Ileum (tissue), 1 donor: ENCODE data around the genes FRAT2, SFRP5 and CRTAC1.

DNA sequence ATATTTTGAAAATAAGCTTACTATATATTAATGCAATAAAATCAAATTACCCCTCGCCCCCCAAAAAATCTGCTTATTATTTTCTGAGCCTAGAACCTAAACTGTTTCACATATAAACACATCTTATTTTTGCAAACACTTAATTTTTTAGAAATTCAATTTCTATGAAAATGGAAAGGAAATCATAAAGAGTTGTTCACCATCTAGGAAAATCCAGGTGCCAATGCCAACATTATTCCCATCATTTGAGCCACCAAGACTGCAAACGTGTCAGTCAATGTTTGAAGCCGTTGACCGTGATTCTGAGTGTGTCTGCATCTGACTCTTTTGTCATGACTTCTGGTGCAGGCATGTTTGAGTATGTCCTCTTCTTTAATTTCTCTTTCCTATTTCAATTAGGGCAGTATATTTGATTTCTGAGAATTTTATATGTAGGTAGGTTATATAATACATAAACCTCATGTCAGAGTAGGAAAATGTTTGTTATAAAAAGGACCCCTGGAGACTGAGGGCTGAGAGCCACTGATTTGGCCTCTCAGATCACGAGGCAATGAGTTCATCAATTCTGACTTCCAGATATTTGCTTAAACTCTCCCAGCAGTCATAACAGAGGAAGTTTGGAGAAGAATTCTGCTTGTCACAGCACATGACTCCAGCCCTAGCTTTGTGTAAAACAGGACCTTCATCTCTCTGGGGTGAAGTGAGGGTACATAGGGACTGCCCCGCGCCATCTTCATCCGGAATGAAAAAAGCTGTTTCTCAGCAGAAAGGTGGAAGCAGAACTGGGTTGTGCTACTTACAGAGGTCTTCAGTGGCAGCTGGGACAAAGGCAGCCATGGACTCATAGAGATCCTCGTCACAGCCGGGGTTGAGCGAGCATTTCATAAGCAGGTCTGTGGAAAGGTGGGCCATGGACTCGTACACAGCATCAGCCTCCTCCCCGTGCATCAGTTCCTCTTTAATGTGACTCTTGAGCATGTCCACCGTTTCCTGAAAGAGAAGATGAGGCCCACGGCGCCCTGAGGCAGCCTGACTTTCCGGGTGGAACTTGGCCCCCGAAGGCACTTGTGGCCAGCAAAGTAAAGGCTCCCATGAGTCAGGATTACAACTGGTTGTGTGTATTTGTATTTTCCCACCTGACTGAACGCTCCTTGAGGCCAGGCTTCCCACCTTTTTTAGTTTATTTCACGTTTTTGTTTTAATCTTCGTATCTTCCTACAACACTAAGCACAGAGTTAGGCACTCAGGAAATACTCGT, 58.3 kb upstream of the TM9SF3 start:
- PRO-cap, result no peak

DNA sequence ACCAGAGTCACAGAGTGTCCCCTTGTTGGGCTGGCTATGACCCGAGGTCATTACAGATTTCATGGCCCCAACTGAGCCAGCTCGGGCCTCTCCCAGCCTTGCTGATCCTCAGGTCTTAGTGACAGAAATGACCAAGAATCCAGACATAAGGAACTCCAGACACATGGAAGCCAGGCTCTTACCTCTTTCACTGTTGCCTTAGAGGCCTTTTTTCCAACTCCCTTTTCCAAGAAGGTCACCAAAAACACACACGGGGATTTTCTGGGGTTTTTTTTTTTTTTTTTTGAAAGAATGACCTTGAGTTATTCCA, 44.0 kb downstream of the PIK3AP1 start:
- PRO-cap, result no peak

- PRO-cap, result no peak
These were observed 47.9 kb upstream of the PIK3AP1 start for GRCh38 chr10:96768127-96768629.

DNA sequence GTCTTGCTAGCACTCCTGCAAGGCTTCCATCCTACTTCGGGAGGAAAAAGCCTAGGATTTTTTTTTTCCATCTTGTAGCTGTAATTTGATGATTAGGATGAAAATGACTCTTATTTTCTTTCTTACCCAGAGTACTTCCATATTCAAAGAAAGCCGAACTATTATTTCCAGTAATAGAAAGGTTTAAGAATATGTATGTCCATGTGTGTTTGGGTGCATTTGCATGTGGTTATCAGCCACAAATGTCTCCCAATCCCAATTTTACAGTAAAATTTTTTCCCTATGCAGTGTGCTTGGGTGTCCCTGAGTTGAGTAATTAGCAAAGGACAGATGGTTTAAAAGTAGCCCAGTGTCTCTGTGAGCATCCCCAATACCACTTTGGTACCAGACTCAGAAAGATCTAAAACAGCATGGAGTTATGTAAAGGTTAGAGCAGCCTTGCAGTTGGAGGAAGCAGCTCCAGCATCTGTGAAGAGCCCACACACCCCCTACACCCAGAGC, 153.9 kb downstream of the LCOR start:
- PRO-cap, result no peak

GRCh38 chr10:97255951-97256337, 36.5 kb downstream of the ARHGAP19 start:
- PRO-cap, result no peak

- PRO-cap, result no peak
These were observed 36.0 kb downstream of the ARHGAP19 start for GRCh38 chr10:97256380-97256803.

- PRO-cap, result no peak
These were observed 10.7 kb upstream of the FRAT1 start for GRCh38 chr10:97308237-97308871.

- PRO-cap, result unidirectional peak, minus-strand start at chr10:97334484; bidirectional peak, plus-strand start at chr10:97334827, minus-strand start at chr10:97334729; bidirectional peak, plus-strand start at chr10:97335062, minus-strand start at chr10:97334996
These were observed at the start of gene FRAT2 for GRCh38 chr10:97334364-97335419. Gene FRAT2 (minus strand): TSS chr10:97334729.

DNA sequence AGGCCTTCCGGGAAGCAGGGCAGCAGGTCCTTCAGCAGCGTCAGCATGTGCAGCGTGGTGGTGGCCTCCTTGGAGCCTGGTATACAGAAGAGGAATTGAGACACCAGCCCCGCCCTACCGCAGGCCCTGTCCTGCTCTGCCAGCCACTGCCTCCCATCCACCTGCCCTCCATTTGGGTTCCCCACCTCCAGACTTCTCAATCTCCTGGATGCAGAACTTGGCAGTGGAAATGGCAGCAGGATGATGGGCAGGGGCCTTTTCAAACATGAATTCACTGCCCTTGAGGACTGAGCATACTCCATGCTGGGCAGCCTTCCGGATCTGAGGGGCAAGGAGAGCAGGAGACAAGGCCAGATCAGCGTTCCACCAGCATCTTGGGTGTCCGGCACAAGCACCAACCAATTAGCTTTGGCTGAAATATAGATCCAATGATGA, 12.8 kb downstream of the RRP12 start:
- PRO-cap, result no peak

- PRO-cap, result no peak
These were observed 927 bp downstream of the PI4K2A start for GRCh38 chr10:97641222-97641973.

DNA sequence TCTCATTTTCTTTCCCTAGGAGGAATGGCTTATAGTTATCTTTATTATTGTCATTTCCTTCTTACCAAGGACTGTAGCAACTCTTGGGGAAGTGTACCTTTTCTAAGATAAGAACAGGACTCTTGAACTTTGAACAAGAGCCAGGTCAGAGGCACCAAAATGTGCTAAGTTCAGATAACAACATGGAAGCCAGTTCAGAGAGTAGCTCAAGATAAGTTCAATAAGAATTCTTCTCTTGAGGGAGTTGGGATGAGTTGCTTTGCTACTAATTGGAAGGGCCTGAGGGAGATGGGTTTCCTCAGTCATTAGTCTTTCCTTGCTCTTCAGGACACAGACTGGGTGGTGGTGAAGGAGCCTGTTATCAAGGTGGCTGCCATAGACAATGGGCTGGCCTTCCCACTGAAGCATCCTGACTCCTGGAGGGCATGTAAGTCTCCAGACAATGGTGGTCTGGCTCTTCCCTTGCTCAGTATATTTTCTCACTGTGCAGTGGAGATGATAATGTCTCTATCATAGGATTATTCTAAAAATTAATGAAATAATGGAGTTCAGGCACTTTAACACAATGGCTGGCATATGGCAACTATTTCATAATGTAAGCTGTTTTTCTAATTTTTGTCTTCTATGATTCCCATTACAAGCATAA, 22.4 kb downstream of the AVPI1 start:
- PRO-cap, result bidirectional peak, plus-strand start at position 173 of the sequence, minus-strand start outside the sequence

- PRO-cap, result no peak
These were observed 1.5 kb downstream of the MARVELD1 start for GRCh38 chr10:97714835-97715632.

DNA sequence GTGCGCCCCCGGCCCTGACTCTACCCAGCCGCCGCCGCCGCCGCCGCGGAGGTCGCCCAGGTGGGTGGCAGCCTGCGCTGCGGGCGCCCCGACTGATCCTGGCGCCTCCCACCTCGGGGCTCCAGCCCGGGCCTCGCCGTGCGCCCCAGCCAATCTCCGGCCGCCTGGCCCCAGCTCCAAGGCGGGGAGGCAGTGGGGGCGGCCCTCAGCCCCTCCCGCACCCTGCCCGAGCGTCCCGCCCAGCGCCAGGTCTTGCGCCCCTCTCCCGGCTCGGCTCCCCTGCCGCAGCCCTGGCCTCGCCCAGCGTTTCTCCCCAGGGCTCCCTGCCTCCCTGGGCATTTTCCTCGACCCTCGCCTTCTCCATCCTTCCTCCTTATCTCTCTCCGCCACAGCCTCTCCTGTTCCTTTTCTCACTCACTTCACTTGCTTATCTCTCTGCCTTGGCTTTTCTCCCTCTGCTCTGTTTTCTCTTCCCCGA, at the start of gene SFRP5:
Gene SFRP5, minus strand, starts transcription at position 94 of the 478 bp plus-strand sequence.
- PRO-cap, result bidirectional peak, plus-strand start at position 233 of the sequence, minus-strand start at position 94 of the sequence; unidirectional peak, minus-strand start at position 421 of the sequence

DNA sequence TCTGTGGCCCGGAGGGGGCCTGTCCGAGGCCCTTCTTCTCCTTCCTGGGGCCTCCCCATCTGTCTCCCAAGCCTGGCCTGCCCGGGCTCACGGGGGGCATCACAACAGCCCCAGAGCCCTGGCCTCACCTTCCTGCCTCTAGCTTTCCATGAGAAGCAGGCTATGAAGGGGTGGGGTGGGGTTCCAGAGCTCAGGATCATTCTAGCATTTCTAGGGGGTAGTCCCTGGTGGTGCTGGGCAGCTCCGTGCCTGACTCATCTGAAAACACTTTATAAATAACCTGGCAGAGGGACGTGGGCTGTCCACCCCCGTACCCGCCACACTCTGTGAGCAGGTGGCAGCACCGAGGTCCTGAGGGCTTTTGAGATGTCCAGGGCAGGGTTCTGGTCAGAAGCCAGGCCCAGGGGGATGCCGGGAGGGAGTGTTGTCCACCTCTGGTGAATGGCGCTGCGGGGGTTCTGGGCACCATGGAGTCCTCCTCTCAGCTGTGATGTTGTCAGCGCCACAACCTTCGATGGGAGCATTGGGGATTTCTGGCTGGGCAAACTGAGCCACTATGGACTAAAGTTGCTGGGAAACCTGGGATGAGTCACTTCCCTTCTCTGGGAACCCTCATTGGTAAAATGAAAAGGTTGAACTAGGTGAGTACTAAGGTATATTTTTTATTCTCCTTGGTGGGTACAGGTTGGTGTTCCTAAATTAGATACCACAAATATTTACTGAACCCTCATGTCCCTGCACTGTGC, 27.4 kb upstream of the GOLGA7B start:
- PRO-cap, result no peak

GRCh38 chr10:98030382-98031017, at the start of gene CRTAC1:
Gene CRTAC1 (minus strand): TSS chr10:98030621.
- PRO-cap, result bidirectional peak, plus-strand start at chr10:98030792, minus-strand start at chr10:98030590

- PRO-cap, result no peak
These were observed 34.1 kb downstream of the R3HCC1L start for GRCh38 chr10:98168163-98169333.

DNA sequence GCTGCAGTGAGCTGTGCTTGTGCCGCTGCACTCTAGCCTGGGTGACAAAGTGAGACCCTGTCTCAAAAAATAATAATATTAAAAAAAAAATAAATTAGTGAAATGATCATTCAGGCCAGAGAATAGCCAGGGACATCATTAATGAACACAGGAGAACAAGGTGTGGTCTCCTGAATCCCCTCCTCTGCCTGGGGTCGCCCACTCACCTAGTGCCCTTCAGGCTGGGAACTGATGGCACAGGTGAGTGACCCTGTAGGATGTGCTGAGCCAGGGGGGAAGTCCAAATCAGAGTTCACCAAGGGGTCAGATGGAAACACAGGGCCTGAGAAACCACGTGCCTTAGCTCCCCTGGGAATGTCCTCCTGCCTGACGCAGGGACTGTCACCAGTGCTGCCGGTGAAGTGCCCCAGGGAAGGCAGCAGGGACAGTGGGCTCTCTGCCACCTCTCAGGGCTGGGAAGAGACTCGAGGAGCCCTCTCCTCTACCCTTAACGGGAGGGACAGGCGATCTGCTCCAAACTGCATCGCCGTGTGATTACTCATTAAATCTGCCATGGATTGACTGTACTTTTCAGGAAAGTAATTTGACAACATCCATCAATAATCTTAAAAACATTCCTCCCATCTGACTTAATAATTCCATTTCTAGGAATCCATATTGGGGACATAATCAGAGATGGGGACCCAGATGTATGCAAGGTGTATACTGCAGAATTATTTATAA, 5.8 kb upstream of the PYROXD2 start:
- PRO-cap, result no peak

GRCh38 chr10:98457753-98458235, 11.1 kb upstream of the HPS1 start:
- PRO-cap, result no peak

GRCh38 chr10:99357572-99358053, 28.5 kb downstream of the CNNM1 start:
- PRO-cap, result no peak

DNA sequence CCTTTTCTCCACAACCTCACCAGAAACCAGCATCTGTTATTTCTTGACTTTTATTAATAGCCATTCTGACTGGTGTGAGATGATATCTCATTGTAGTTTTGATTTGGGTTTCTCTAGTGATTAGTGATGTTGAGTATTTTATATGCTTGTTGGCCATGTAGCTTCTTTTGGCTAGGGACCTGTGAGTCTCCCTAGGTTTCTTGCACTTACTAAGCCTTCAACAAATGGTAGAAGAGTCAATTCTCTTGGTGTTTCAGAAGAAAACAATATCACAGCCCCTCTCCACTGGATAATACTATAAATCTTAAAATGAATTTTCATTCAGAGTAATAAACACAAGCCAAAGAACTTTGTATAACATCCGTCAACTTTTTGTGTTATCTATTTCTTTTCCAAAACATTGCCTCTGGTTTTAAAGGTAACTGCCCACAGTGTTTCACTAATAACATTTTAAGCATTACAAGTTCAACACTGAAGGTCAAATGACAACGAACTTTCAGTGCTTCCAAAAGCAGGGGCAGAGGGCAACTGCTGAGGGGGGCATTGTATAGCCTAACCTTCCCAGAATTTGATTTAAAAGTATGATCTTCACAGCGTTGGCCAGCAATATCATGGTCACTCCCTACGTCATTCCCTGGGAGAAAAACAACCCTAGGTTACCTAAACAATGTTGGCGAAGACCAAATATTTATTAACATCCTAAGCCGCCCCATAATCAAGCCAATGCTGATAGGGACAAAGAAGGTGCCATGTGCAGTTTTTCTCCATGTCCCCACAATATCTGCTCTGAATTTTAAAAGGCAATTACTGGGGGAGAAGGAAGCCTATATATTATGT, 2.3 kb upstream of the GOT1 start:
- PRO-cap, result no peak